ENCODE data around the genes SPANXN1, HSFX2 and MTM1.

- RRBS, result no CpG with 5 or more reads among the region's 3 CpGs
These were observed 227.5 kb downstream of the SPANXN3 start for GRCh38 chrX:143289818-143290216.

GRCh38 chrX:145247270-145247767, at the start of gene SPANXN1:
TSS of gene SPANXN1 (plus strand) at chrX:145247503.
- RRBS, result no CpG with 5 or more reads among the region's 2 CpGs

DNA sequence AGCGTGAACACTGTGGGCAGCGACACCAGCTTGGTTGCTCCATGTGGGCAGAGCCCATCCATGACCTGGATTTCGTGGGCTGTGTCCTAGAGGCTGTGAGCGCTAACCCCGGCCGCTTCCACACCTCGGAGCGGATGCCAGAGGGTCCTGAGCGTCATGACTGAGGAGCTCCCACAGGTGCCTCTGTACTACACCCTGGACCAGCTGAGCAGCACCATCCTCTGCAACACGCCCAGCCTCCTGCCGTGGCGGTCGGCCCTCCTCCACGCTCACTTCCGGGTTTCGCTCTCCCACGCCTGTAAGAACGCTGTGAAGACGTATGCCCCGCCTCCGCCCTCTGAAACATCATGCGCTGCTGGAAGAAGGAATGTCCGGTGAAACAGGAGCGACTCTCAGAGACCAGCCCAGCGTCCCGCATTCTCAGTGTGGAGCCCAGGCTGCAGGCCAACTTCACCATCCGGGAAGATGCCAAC, 186.3 kb upstream of the SLITRK2 start:
- RRBS, result 94% methylated on average over 4 of the region's 27 CpGs

- RRBS, result no CpG with 5 or more reads among the region's 5 CpGs
These were observed 33.6 kb downstream of the FMR1 start for GRCh38 chrX:147945250-147945806.

GRCh38 chrX:148310315-148310787, 190.1 kb upstream of the AFF2 start:
- RRBS, result no CpG with 5 or more reads among the region's 2 CpGs

DNA sequence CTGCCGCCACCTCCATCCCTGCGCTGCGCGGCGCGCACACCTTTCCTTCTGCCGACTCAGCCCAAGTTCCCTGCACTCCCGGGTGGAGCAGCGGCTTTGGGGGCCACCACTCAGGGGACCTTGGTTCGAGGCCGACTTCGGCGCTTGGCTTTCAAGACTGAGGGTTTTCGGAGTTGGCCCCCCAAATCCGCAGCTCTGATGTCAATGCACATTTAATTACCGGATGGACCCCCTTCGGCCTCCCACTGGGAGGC, 1.1 kb downstream of the AFF2 start:
- RRBS, result no CpG with 5 or more reads among the region's 17 CpGs

- RRBS, result no CpG with 5 or more reads among the region's 1 CpG
These were observed 9.9 kb downstream of the IDS start for GRCh38 chrX:149495167-149495548.

DNA sequence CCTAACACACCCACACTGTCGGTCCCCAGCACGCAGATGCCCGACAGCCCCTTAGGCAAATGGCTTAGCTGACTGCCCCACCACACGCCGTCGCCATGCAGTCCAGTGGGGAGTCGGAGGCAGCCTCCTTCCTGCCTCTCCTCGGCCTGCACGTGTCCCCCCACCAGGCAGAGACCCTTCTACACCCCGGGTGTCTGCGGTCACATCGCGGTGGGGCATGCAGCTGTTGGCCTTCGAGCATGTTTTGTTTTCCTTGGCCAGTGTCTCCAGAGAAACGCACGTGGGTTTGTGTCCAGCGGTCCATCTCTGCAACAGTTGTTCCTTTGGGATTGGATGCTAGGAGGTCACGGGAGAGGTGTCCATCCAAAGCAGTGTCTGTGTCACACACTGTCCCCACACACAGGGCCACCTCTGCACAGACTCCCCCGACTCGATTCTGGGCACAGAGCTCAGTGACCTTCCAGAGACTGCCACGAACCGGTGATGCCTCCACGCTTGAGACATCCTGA, at the start of gene HSFX2:
HSFX2 (minus strand) TSS at position 123 of the 509 bp plus-strand sequence.
- RRBS, result no CpG with 5 or more reads among the region's 23 CpGs

DNA sequence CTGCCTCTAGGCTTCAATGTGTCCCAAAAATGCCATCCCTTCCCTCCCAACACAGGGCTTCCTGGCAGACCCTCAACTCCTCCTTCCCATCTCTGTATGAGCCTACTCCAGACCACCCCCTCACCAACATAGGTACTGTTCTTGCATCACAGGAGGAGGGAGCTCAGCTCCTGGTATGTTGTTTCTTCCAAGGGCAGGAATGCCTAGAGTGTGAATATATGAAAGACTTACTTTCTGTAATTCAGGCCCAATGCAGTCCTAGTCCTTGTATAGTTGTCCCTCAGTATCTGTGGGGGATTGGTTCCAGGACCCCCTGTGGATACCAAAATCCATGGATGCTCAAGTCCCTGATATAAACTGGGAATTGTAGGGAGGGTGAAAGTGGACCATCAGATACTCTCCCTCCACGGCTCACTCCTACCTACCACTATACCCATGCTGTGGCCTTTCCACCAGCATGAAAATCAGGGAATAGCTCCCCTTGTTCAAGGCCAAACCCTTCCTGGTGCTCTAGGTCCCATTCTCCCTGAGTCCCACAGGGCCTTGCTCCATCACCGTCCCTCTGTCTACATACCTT, 11.6 kb upstream of the HSFX2 start:
- RRBS, result no CpG with 5 or more reads among the region's 2 CpGs

- RRBS, result 2% methylated on average over 4 of the region's 38 CpGs
These were observed 818 bp downstream of the EOLA2 start for GRCh38 chrX:149937176-149938169.

- RRBS, result no CpG with 5 or more reads among the region's 1 CpG
These were observed 25.1 kb upstream of the EOLA2 start for GRCh38 chrX:149963479-149963738.

GRCh38 chrX:150200752-150201495, 162.2 kb upstream of the MAMLD1 start:
- RRBS, result no CpG with 5 or more reads among the region's 9 CpGs

DNA sequence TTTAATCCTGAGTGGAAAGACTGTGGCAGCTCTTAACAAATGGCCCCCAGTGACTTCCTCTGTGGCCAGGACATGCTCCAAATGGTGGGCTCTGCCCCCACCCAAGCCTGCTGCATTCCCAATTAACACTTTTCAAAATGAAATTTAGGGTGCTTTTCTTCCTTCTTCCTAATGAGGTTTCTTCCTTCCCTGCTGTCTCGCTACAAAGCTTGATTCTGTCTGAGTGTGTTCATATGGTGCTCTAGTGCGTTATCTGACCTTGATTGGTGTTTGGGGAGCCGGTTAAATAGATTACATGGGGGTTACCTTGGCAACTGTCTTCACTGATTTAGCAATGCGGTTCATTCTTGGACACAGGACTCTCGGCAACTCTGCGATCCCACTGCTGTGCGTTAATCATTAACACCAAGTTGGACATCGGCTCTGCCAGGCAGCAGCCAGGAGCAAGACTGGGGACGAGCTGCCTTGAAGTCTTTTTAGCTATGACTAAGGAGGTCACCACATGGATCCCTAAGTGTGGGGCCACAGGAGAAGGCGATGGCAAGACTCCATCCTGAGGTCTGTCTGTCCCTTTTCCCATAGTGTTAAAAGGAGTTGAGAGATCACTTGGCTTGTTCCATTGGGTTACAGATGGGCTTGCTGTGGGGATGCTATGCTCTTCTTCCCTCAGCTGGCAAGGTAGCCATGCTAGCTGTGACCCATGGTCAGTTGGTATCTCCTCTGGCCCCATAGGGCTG, 93.5 kb upstream of the MAMLD1 start:
- RRBS, result no CpG with 5 or more reads among the region's 10 CpGs

- RRBS, result no CpG with 5 or more reads among the region's 26 CpGs
These were observed 3.1 kb downstream of the MAMLD1 start for GRCh38 chrX:150365856-150366902.

DNA sequence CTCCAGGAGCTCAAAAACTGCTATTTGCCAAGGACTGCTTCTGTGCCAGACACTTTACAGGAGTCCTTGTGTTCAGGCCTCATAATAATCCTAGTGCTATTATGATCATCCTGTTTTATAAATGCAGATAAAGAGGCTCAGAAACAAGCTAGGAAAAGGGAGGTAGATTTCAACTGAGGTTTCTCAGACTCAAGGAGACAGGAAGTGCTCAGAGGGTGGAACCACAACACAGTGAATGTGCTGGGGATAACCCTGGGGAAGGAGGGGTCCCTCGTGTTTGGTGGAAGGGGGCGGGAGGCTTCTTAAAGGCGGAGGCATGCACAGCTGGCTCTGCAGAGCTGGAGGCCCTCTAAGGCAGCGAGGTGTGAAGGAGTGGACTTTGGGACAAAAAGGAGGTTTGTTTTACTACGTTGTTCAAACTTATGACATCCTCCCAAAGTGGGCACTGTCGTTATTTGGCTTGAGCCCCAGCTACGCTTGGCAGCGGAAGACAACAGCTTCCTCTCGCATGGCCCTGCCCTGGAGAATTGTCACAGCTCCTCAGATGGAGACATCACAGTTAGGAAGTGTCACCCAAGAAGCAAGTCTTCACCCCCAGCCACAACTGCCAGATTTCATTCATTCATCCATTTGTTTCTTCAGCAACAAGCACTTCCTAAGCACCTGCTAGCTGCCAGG, 21.7 kb upstream of the MTM1 start:
- RRBS, result no CpG with 5 or more reads among the region's 9 CpGs

GRCh38 chrX:150568440-150569645, at the start of gene MTM1:
TSS of gene MTM1 (plus strand) at chrX:150568621.
- RRBS, result 2% methylated on average over 44 of the region's 102 CpGs

DNA sequence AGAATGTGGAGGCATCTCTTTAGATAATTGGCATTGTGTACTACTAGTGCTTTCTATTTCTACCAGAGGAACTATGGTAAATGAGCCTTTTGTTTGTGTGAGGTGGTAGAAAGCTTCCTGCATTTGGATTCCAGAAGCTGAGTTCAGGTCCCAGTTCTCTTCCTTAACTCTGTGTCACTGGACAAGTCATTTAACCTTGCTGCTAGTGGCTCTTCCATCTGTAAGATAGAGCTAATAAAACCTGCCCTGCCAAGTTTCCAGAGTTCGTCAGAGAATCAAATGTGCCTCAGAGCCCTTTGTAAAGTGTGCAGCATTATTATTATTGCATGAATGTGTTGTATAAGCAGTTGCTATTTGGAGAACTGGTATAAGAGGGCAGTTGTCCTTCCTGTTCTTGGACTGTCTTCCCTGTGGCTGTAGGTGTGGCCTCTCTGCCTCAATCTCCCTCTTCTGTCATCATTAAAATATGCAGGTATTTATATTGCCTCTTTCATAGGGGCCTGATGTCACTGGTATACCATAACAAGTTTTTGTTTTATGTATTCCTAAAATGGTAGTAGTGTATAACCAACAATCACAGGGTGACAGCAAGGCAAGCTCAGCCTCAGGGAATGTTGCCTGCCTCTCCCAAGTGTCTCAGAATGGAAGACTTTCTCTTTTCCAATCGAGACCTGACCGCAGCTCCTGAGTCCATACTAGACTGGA, 3.7 kb downstream of the MTM1 start:
- RRBS, result no CpG with 5 or more reads among the region's 3 CpGs

- RRBS, result no CpG with 5 or more reads among the region's 3 CpGs
These were observed 755 bp upstream of the MTMR1 start for GRCh38 chrX:150692534-150692747.

GRCh38 chrX:150763747-150764136, 70.5 kb downstream of the MTMR1 start:
- RRBS, result no CpG with 5 or more reads among the region's 11 CpGs

GRCh38 chrX:150897495-150898024, 908 bp downstream of the CD99L2 start:
- RRBS, result no CpG with 5 or more reads among the region's 12 CpGs